ENCODE measurements around the genes ARL8A and KDM5B.

DNA sequence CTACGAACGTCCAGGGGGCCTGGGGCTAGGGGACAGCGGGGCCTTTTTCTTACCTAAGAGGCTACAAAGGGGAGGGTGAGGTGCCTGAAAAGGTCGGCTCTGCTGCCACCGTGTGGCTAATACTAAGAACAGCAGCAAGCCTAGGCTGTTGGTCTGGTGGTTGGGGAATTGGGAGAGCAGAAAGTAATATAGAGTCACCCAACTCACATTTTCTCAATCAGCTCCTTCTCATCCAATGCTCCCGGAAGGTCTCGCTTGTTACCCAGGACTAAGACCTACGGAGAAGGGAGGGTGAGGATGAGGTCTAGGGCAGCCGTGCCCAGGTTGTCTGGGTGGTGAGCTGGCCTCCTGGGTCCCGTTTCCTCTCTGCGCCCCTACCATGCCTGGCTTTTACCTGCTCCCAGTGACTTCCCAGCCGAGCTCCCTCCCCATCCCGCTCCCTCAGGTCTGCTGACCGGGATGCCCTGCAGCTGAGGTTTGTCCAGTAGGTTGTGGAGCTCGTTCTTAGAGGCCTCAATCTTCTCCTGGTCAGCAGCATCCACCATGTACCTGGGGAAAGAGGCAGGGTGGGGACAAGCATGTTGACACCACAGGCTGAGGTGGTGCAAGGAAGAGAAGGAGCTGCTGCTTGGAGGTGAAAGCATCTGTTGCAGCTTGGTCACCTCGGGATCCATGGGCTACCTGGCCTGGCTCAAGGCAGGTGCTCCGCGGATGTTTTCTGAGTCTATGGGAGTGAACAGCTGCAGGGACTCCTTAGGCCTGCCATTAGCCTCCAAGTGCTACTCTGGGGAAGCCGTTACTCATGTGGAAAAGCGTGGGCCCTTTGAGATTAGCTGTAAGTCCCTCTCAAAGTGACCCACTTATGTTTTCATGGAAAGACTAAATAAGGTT is 9.0 kb downstream of the ARL8A start:
- PRO-cap, result no peak
- RAMPAGE, long total RNA, 2 experiments, result no peak in any of the 2 experiments

DNA sequence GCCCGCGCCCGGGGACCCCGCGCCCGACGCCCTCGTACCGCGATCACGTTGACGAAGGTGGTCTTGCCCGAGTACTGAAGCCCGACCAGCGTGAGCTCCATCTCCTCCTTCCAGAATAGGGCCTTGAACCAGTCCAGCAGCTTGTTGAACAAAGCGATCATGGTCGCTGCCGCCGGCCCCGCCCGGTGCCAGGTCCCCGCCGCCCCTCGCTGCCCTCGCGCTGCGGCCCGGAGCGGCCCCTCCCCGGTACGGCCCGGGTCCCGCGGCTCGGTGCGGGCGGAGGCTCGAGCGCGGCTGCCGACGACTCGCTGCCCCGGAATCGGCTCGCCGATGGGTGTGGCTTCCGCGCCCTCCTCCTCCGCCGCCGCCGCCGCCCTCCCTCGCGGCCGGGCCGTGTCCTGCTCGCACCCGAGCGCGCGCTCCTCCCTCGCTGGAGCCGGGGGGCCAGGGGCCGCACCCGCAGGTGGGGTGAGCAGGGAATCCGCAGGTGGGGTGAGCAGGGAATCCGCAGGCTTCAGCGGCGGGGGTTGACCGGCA is at the start of gene ARL8A:
TSS of gene ARL8A (minus strand) at position 326 of the 537 bp plus-strand sequence.
- PRO-cap, result bidirectional peak, plus-strand start at position 433 of the sequence, minus-strand start at position 326 of the sequence
- RAMPAGE, long total RNA, 2 experiments, result no peak in any of the 2 experiments

GRCh38 chr1:202147509-202148060 is 3.0 kb upstream of the ARL8A start:
- PRO-cap, result no peak
- RAMPAGE, long total RNA, 2 experiments, result no peak in any of the 2 experiments

- PRO-cap, result no peak
- RAMPAGE, long total RNA, 2 experiments, result no peak in any of the 2 experiments
Observed at GRCh38 chr1:202162680-202163218, 2.3 kb upstream of the PTPN7 start.

DNA sequence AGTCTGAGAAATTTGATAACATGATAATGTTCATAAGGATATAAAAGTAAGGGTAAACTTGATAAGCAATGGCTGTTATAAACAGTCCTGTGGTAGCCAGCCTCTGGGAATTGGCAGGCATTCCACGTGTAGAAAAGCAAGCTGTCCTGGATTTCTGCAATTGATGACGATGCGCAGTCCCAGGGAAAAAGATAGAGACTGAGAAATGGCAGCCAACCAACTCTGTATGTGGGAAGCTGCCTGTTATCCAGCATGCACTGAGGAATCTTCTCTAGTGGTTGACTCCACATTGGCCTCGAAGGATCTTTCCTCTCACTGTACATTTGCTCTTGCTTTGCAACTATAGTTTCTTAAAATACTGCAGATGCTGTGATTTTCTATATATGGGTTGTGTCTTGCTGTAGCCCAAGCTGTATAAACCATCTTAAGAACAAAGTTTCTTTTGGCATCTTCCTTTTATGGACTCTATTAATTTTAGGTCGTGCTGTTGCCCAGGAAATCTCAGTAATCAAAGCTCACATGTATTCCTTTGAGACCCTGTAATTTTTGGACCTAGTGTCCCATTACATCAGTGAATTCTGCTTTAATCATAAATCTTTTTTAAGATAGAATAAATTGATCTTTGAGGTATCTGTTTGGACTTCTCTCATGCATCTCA is 157.5 kb downstream of the PPP1R12B start:
- PRO-cap, result no peak
- RAMPAGE, long total RNA, 2 experiments, result no peak in any of the 2 experiments

GRCh38 chr1:202507489-202507977 is 159.0 kb downstream of the PPP1R12B start:
- PRO-cap, result no peak
- RAMPAGE, long total RNA, 2 experiments, result no peak in any of the 2 experiments

GRCh38 chr1:202544673-202545266 is 165.5 kb downstream of the SYT2 start:
- PRO-cap, result no peak
- RAMPAGE, long total RNA, 2 experiments, result no peak in any of the 2 experiments

DNA sequence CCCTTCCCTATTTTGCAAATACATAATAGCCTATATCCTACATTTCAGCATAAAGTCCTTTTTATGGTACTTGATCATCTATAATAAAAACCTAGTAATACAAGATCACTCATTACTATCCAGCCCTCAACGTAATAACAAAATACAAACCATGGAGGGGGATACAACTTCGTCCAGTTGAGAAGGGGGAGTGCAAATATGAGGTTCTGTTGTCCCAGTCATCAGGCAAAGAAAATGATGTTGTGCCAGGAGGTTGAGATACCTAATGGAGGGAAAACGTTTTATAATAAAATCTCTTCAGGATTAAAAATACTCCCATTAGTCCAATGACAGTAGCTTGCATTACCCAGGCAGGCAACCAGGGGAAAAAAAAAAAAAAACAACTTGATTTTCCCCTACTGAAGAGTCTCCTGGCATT is 21.4 kb upstream of the SYT2 start:
- PRO-cap, result no peak
- RAMPAGE, long total RNA, 2 experiments, result no peak in any of the 2 experiments

GRCh38 chr1:202762643-202763042 is 45.6 kb downstream of the KDM5B start:
- PRO-cap, result no peak
- RAMPAGE, long total RNA, 2 experiments, result no peak in any of the 2 experiments

DNA sequence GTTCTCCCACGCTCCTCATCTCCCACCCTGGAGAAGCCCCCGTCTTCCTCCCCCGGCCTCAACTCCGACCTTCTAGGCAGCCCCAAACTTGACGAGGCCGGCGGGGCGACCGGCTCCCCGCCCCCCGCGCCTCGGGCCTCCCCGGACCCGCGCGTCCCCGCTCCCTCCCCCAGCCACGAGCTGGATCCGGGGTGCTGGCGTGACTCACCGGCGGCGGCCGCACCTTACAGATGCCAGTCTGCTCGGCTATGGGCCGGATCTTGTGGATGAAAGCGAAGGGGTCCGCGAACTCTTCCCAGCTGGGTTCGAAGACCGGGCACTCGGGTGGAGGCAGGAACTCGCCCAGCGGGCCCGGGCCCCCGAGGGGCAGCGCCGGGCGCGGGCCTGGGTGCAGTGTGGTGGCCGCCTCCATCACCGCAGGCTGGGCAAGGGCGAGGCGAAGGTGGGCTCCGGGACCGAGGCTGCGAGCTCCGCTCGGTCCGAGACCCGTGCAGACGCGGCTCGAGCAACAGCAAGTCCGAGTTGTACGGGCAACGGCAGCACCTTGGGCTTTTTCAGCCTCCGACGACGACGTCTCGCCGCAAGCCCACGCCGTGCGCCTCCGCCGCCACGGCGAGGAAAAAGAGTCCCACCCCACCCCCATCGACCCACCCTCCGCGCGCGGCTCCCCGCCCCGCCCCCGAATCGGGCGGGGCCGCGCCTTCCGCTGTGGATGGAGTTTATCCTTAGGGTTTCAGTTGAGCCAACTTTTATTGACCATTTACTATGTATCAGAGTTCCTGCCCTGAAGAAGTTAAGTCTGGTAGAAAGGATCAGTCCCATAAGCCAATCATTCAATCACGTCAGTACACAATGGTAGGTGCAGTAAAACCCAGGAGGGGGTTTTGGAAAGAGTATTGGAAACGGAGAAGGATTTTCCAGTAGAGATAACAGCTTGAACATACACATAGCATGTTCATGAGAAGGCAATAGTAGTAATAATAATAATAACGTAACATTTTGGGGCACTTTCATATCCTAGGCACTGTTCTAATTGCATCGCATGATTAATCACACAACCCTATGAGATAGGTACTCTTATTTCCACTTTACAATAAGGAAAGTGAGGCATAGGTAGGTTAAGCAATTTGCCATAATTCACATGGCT is at the start of gene KDM5B:
TSS of gene KDM5B (minus strand) at position 528 of the 1,147 bp plus-strand sequence.
- PRO-cap, result bidirectional peak, plus-strand start at position 236 of the sequence, minus-strand start at position 151 of the sequence; bidirectional peak, plus-strand start at position 682 of the sequence, minus-strand start at position 577 of the sequence
- RAMPAGE, long total RNA, 2 experiments, result start-site peak on the minus strand in 2 of 2 experiments, centred at positions 550 to 560 of the sequence, 87 to 208 reads per replicate

GRCh38 chr1:202810390-202811044 is 2.3 kb upstream of the KDM5B start:
- PRO-cap, result bidirectional peak, plus-strand start at chr1:202810658, minus-strand start at chr1:202810671; bidirectional peak, plus-strand start at chr1:202810954, minus-strand start at chr1:202810783
- RAMPAGE, long total RNA, 2 experiments, result start-site peak on the plus strand in 2 of 2 experiments, at chr1:202810926-202810954 at its widest, 7 to 19 reads per replicate

DNA sequence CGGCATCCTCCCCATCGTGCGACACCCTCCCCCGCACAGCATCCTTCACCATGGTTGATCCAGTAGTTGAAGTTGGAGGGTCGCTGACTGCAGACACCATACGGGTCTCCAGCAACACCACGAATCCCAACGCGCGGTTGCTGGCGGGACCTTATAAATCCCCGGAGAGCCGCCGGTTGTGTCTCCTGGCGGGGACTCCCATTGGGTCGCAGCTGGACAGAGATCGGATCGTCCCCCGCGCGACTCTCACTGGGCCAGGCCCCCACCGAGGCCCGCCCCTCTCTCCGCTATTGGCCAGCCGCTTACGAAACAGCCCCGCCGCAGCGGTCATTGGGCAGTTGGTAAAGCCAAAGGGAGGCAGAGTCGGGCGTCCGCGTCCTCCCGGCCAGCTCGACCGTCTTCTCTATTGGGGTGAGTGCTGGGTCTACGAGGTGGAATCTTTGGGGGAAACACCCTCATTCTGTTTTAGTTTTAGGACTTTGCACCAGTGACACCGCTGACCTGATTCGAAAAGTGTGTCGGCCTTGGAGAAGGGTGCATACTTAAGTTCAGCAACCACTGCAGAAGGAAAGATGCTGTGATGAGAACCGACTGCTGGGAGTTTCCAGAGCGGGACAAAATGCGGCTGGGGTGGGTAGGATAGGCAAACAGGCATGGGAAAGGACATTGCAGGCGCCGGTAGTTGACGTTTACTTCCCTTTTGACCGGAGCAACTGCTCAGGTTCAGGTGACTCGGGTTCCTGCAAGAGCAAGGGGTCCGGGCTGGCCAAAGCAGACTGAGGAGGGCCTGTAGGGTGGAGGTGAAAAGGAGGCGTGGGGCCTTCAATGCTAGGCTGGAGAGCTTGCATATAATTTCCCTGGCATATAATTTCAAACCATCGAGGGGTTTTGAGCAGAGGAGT is 27.3 kb downstream of the RABIF start:
- PRO-cap, result bidirectional peak, plus-strand start at position 337 of the sequence, minus-strand start at position 214 of the sequence
- RAMPAGE, long total RNA, 2 experiments, result no peak in any of the 2 experiments

GRCh38 chr1:202865304-202865692 is 23.7 kb downstream of the RABIF start:
- PRO-cap, result unidirectional peak, minus-strand start at chr1:202865520
- RAMPAGE, long total RNA, 2 experiments, result no peak in any of the 2 experiments

DNA sequence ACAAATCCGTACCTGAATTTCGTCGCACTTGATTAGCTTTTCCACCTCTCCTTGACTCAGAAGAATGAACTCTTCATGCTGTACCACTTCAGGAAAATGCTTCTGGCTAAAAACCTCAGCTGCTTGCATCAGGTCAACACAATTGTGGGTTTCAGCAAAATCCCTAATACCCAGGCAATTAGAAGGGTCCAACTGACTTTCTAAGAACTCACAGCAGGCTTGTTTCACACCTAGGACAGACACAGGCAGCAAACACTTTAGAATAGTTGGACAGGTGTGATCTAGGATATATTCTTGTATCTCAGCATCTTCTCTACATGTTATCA is 8.9 kb downstream of the KLHL12 start:
- PRO-cap, result no peak
- RAMPAGE, long total RNA, 2 experiments, result no peak in any of the 2 experiments

DNA sequence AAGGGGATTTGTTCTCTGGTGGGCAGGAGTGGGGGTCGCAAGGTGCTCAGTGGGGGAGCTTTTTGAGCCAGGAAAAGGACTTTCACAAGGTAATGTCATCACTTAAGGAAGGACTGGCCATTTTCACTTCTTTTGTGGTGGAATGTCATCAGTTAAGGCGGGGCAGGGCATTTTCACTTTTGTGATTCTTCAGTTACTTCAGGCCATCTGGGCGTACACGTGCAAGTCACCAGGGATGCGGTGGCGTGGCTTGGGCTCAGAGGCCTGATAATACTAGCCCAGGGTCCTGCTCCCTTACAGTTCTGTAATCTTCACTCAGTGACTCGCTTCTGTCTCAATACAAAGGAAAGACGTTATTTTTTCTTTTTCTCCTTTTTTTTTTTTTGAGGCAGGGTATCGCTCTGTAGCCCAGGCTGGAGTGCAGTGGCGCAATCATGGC is 1.5 kb upstream of the TMEM183A start:
- PRO-cap, result no peak
- RAMPAGE, long total RNA, 2 experiments, result no peak in any of the 2 experiments

DNA sequence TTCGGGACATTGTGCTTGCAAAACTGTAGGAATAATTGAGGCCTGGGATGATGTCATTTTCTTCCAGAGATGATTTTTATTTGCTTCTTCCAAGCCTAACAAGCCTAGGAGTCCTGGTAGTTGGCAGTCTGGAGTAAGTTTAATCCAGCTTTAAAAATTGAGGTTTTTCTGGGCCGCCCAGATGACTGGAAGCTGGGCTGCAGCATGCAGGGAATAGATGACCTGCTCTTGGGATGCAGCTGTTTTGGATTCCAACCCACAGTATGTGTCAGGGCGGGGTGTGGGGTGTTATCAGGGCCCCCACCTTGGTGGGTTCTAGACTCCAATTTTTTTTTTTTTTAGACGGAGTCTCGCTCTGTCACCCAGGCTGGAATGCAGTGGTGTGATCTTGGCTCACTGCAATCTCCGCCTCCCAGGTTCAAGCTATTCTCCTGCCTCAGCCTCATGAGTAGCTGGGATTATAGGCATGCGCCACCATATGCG is 34.8 kb upstream of the CHIT1 start:
- PRO-cap, result no peak
- RAMPAGE, long total RNA, 2 experiments, result no peak in any of the 2 experiments

- PRO-cap, result bidirectional peak, plus-strand start at chr1:203278357, minus-strand start at chr1:203278349; bidirectional peak, plus-strand start at chr1:203278728, minus-strand start at chr1:203278624; bidirectional peak, plus-strand start at chr1:203278904, minus-strand start at chr1:203278845
- RAMPAGE, long total RNA, 2 experiments, result no peak in any of the 2 experiments
Observed at GRCh38 chr1:203277925-203279033, 27.0 kb upstream of the BTG2 start.

GRCh38 chr1:203299015-203299563 is 6.2 kb upstream of the BTG2 start:
- PRO-cap, result no peak
- RAMPAGE, long total RNA, 2 experiments, result no peak in any of the 2 experiments

- PRO-cap, result no peak
- RAMPAGE, long total RNA, 2 experiments, result no peak in any of the 2 experiments
Observed at GRCh38 chr1:203308372-203308508, 2.9 kb downstream of the BTG2 start.

DNA sequence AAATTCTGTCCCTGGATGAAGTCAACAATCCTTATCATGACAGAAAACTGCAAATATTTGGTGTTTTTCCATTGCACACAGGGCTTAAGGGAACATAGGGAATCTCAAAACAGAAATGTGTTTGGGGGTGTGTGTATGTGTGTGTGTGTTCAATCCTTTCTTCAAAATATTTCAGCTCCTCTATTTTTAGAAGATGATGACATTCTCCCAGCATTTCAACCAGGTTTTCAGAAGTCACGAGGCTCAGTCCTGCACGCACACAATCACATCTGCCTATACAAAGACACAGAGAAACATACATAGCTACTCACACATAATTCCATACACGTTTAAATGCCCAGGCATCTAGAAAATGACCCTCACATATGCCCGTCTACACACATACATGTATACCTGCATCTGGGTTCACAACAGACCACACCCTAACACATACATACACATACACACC is 28.0 kb upstream of the FMOD start:
- PRO-cap, result unidirectional peak, plus-strand start at position 230 of the sequence; unidirectional peak, plus-strand start at position 266 of the sequence
- RAMPAGE, long total RNA, 2 experiments, result no peak in any of the 2 experiments